ENCODE results near the genes HERC6, TIGD2 and SNCA.

GRCh38 chr4:87835416-87835675 is 2.6 kb downstream of the MEPE start:
- RRBS, result no CpG with 5 or more reads among the region's 1 CpG

DNA sequence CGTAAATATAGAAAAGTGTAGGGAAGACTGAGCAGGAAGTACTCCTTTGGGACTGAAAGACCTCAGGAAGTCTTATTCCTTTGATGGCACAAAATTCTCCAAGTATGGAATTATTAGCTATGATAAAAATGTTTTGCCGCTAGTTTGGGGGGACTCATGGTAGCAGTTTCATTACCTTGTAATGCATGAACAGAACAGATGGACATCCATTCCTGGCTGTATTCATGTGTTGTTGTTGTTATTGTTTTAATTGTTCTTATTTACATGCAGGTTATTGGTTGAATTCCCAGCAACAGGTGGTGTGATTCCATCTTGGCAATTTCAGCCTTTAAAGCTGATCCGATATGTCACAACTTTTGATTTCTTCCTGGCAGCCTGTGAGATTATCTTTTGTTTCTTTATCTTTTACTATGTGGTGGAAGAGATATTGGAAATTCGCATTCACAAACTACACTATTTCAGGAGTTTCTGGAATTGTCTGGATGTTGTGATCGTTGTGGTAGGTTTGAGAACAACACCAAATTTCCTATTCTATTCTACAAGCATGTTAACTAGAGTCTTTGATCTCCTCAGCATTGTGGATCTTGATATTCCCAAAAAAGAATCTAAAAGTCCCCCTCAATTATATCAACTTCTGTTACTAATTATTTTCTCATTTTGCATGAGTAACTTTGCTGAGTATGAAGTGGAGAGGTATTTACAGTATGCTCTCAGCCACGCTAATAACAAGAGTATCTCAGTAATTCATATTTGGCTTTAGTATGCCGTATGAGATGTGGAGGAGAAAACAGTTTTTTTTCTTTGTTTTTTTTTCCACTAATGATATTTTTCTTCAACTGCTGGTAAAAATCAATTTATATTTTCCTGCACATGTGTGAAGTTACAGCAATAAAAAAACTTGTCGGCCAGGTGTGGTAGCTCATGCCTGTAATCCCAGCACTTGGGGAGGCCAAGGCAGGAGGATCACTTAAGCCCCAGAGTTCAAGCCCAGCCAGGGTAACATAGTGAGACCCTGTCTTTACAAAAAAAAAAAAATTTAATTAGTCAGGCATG is 39.3 kb downstream of the PKD2 start:
- RRBS, result no CpG with 5 or more reads among the region's 8 CpGs

DNA sequence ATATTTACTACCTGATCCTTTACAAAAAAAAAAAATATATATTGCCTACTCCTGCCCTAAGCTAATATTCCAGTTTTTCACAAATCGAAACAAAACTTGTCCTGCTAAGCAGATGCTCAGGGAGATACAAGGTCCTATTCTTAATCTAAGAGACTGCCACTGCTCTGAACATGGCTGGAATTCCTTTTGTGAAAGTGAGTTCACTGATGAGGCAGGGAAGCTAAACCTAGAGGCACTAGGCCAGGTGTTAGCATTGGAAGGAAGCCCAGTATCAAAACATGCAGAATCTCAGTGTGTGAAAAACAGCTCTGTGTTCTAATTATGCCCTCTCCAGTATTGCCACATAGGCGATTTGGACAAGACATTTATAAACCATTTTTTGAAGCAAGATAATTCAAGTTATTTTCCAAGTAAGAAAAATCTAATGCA is 47.6 kb downstream of the ABCG2 start:
- RRBS, result no CpG with 5 or more reads among the region's 2 CpGs

DNA sequence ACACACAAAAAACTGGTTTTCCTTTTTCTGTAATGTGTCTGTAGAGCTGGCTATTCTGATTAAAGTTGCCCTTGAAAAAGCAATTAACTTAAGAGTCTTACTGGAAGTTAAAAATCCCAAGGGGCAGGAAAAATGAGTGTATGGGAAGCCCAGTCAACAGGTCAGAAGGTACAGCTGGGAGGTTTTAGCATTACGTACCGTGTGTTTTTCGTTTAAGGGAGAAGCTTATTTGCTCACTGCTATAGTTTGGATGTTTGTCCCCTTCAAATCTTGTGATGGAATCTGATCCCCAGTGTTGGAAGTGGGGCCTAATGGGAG is 37.1 kb upstream of the HERC6 start:
- RRBS, result no CpG with 5 or more reads among the region's 3 CpGs

DNA sequence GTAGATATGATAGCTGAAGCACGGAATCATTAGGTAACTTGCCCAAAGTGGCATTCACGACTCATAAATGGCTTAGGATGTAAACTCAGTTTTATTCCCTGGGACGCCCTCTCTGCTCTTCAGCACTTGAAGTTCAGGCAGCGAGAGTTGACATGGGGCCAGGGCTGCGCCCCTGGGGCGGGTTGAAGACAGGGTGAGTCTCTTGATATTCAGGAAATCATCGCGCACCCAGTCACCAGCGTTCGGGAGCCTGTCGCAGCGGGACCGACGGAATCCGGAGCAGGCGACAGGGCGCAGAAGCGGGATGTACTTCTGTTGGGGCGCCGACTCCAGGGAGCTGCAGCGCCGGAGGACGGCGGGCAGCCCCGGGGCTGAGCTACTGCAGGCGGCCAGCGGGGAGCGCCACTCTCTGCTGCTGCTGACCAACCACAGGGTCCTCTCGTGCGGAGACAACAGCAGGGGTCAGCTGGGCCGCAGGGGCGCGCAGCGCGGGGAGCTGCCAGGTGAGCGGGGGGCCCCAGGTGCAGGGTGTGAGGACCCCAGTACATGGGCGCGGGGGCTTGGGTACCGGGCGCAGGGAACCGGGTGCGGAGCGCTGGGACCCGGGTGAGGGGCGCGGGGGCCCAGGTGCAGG is at the start of gene HERC6:
Gene HERC6 (plus strand): TSS at position 235 of the 634 bp plus-strand sequence.
- RRBS, result 6% methylated on average over 8 of the region's 46 CpGs

- RRBS, result no CpG with 5 or more reads among the region's 4 CpGs
These were observed 6.5 kb downstream of the HERC5 start for GRCh38 chr4:88463301-88464036.

GRCh38 chr4:88521179-88521764 is 2.3 kb downstream of the PIGY start:
- RRBS, result no CpG with 5 or more reads among the region's 3 CpGs

DNA sequence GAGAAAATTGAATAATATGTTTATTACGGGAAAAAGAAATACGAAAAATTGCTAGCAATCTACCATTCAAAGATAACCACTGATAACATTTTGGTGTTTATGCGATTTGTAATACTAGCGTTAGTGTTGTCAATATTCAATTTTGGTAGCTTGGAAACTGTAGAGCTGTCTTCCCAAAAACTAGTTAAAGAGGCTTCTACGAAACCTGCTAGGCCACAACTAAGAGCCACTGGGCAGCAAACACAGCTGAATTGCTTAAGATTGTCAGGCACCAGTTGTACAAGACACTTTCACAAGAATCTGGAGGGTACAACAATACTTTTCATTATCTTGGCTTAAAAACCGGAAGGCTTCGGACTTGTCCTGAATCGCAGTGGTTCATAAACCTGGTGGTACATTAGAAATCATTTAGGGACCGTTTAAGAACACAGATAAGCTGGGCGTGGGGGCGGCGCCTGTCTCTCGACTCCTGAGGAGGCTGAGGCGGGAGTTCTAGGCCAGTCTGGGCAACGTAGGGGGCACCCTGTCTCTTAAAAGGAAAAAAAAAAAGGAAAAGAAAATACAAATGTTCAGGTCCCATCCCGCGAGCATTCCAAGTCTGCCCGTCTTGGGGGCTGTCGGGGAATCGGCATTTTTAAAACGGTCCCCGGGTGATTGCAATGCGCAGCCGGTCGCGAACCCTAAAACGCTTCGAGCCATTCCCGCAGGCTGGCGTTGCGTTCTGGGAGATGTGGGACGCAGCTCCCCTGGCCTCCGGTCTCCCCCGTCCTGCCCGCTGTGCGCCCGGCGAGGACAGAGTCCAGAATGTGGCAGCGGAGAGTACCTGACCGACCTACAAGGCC is 784 bp downstream of the PIGY start:
- RRBS, result under 1% methylated on average over 11 of the region's 40 CpGs

DNA sequence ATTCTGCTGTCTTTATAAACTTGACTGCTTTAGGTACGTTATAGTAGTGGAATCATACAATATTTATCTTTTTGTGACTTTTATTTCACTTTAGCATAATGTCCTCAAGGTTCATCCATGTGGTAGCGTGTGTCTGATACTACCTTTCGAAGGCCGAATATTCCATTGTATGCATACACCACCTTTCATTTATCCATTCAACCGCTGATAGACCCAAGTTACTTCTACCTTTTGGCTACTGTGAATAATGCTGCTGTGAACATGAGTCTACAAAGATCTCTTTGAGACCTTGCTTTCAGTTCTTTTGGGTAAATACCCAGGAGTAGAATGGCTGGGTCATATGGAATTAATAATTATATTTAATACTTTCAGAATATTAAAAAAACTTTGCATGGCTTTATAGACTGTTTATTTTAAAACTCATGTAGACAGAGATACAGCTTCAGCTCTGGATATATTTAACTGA is 17.6 kb upstream of the HERC3 start:
- RRBS, result no CpG with 5 or more reads among the region's 5 CpGs

GRCh38 chr4:88634611-88635712 is 42.7 kb downstream of the HERC3 start:
- RRBS, result no CpG with 5 or more reads among the region's 16 CpGs

DNA sequence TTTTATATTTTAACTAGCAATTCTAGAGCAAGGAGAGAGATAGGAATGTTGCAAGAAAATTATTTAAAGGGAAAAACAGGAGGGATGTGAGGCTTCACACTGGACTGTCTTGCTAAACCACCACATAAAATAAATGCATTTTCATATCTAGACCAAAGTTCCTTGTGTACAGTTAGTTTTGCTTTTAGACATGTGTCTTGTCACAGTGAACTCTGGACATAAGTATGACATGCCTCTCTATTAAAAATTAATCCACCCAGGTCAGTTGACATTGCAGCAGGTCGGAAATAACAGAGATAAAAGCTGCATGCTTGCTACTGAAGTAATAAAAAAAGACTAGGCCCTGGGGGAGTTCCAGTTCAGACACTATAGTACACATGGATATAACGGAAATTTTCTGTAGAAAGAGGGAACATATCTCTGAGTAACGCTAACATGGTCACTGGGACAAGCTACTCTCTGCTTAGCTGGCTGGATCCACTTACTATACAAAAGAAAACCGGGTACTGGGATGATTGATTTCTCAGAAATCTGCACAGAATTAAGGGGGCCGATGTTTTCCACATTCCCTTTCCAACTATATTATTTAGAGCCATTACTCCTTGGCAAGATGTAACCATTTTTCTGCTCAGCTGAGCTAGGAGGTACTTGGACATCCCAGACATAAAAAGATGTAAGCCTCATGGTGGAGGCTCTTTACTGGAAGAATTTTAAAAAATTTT is 56.5 kb upstream of the NAP1L5 start:
- RRBS, result no CpG with 5 or more reads among the region's 5 CpGs

DNA sequence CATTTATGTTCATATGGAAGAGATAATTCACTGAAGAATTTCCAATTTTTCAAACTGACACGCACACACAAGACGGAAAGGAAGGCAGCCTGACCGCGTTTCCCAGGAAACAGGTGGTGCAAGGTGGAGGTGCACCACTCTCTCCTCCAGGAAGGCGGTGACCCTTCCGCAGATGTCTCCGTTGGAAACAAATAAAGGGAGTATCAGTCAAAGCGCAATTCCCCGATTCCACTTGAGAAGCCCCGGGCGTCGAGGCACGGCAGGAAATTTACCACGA is 854 bp upstream of the TIGD2 start:
- RRBS, result 4% methylated on average over 5 of the region's 14 CpGs

DNA sequence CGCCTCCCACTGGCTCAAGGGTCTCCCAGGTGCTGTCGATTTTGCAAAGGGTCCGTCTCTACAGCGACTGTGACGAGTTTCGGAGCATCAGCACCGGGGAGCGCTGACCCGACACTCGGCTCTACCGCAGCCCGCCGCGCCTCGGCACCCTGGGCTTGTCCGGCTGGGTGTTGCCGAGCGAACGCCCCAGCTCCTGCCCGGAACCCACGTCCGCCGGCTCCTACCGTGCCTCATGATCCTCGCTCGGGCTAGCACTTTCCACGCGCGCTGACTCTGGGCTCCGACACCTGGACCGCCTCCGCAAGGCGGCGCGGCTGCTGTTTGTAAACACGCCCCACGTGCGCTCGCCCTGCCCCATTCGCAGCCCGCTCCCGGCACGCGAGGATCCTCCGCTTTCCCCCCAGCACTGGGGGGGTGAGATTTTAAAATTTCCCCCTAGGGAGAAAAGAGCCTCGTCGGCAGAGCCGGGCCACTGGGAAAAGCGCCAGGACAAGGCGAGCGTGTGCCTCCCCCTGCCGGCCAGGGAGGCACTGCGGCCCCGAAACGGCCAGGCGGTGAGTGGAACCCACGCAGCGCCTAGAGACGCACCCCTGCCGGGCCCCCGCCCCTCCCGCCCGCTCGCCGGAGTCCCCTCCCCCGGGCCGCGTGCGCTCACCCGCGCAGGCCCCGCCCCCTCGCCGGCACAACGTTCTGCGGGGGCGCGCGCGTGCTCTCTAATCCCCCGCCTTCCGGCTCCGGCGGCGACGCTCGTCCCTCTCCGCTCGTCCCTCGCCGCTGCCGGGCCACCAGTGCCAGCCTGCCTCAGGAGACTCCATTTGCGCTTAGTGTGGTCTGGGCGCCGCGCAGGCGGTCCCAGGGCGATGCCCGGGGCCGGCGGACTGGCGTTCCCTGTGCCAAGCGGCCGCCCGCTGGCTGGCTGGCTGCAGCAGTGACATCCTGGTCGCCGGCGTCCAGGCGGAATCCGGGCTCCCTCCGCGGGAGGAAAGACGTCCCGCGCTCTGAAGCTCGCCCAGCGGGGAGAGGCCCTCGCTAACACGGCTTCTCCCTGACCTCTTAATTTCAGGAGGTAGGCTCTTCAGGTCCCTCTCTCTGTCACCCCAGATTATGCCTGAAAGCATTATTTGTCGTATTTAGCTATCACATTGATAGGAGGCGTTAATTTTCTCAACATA is at the start of gene TIGD2:
Gene TIGD2 (plus strand): TSS at position 716 of the 1,172 bp plus-strand sequence.
- RRBS, result 1% methylated on average over 68 of the region's 121 CpGs

- RRBS, result no CpG with 5 or more reads among the region's 2 CpGs
These were observed 5.8 kb downstream of the TIGD2 start for GRCh38 chr4:89117150-89117438.

DNA sequence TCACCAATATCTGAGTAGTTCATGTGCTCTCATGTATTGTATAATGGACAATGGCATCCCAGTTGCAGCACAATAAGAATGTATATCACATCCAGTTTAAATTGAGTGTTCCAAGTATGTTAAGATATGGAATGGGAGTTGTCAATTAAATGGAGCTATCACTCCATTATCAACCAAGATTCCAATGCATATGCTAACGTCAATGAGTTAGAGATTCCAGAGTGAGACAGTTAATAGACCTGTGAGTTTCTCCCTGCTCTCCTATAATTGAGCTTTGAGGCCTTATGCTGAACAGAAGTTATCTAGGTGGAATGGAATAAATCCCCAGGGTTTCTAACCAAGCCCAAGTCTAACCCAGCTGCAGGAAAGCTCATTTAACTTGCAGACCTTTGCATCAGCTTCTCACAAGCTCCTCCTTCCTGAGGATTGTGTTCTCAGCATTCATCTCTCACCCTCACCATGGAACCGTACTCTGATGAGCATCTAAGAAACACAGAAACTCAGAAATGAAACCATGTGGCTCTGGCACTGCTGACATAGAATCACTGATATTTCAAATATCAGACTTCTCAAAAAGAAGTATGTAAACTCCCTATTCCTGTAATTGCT is 84.9 kb downstream of the TIGD2 start:
- RRBS, result no CpG with 5 or more reads among the region's 2 CpGs

DNA sequence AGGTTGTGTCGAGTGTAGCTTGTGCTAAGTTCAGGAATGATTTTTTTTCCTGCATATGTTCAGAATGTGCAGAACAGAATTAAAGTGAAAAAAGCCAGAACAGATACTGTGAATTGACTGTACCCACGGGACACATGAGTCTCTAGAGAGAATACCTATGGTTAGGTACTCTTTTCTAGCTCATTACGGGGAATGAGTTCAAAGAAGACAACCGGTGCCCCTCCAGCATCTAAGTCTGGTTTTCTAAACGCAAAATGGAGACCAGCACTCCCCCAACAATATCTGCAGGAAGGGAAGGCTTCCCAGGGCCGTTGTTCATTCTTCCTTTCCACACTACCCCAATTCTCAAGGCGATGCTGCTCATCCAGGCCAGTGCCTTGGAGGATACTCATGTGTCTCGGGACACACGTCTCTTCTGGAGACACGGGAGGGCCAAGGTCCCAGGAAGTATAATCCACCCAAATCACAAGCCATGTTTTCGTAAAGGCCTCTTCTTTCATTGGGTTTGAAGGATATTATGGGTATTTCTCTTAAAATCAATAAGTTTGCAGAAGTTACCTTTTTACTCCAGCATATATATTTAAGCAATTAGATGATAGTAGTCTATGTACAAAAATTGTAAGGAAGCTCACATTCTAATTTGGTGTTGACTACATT is 61.4 kb downstream of the GPRIN3 start:
- RRBS, result no CpG with 5 or more reads among the region's 11 CpGs

GRCh38 chr4:89641035-89641632 is 195.8 kb downstream of the SNCA start:
- RRBS, result no CpG with 5 or more reads among the region's 18 CpGs

DNA sequence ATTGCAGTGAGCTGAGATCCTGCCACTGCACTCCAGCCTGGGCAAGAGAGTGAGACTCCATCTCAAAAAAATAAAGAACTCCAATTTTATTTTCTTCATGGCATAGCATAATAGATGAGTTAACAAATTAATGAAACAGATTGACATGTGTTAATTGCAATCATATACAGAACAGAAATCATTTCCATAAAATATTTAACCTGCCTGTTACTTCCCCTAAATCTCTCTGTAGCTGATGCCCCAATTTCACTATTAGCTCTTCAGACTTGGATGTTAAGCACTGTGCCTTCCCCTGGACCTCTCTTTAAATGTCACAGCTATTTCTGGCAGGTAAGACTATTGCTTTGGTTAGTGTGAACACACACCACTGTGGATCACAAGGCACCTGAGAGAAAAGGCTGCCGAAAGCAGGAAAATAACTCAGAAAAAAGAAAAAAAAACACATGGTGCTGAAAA is 91.3 kb downstream of the SNCA start:
- RRBS, result no CpG with 5 or more reads among the region's 1 CpG

- RRBS, result no CpG with 5 or more reads among the region's 4 CpGs
These were observed 71.0 kb downstream of the SNCA start for GRCh38 chr4:89765778-89766447.

DNA sequence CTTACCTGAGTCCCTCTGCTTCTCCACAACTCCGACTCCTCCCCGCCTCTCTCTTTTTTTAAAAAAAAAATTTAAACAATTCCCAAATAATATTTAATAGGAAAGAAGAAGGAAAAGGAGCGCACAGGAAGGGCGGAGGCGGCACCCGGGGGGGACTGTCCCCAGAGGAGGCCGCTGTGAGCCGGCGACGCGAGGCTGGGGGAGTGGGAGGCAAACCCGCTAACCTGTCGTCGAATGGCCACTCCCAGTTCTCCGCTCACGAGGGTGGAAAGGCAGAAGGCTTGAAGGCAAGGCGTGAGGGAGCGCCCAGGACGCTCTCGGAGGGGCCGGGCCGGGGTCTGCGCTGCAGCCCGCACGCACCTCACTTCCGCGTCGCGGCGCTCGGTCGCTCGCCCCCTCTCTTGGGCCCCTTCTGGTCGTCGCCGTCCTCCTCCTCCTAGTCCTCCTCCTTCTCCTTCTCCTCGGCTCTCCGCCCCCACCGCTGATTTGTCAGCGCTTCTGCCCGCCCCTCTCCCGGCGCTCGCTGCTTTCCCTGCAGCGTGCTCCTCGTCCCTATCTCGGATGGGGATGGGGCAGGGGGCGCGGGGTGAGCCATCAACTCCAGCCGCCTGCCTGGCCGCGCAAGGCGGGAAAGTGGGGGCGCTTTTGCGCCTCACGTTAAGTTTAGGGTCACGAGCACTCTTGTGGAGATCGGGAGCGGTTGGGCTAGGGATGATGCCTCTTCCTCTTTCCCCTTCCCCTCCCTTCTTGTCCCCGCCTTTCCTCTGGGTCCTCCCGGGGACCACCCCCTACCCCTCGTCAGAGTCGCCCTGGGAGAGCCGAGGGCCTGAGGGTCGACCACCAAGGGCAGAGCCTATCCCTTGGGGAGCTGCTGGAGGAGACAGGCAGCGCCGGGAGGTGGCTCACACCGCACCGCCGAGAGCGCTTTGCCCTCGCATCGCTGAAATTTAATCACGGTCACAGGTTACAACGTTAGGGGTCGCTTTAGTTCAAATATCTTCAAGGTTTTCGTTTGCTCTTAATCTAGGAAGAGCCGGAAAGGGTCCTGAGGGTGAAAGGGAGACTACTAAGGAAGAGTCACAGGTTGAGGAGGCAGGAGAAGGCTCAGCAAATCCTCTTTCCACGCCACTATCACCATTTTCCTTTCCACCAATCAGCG is at the start of gene SNCA:
Gene SNCA (minus strand): TSS at position 424 of the 1,159 bp plus-strand sequence.
- RRBS, result 25% methylated on average over 7 of the region's 80 CpGs